Cardiac muscle cell (in vitro differentiated cells and primary cell): ENCODE measurements around the genes ALG5 and TRPC4.

DNA sequence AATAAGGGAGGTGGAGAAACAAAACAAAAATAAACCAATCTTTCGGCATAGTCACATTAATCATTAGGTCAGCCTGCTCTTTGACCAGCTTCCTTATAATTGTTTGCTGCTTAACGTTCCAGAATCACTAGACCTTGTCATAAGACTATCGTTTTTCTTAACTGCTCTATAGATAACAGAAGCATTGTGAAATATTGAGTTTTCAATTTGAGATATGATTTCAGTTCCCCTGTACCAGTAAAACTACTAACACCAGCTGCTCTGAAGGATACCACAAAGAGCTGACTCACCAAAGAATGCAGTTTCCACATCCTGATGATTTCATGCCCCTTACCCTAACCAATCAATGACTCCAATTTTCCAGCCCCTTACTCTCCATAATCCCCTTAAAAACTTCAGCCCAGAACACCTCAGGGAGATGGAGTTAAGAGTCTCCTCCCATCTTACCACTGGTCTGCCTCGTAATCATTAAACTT, 14.3 kb upstream of the CCNA1 start:
- RAMPAGE, long total RNA, result no peak
- RRBS, result no CpG with 5 or more reads among the region's 4 CpGs

GRCh38 chr13:36849802-36850459, 30.9 kb downstream of the RFXAP start:
- RAMPAGE, long total RNA, result no peak
- RRBS, result no CpG with 5 or more reads among the region's 5 CpGs

DNA sequence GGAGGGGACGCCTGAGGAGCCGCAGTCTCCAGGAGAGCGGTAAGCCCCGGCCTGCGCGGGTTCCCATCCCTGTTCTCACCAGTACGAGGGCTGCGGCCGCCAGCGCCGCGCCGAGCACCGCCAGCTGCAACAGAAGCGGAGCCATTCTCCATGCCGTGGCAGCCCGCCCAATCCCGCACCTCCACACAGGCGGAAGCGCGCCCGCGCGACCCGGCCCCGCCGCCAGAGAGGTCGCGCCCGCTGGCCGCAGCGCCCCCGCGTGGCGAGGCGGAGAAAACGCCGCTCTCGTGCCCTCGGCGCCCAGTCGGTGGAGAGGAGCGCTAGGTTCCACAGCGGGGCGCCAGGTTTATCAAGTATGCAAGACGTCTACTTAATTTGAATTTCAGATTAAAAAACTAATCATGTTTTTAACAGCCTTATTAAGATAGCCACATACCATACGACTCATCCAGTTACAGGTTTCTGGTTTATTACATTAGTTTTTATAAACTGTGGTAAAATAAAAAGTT, at the start of gene ALG5:
ALG5 (minus strand) TSS at position 185 of the 509 bp plus-strand sequence.
- RAMPAGE, long total RNA, result start-site peak on the minus strand centred at position 155 of the sequence, 66 bp wide, 1,075 and 664 reads in 2 replicates
- RRBS, result no CpG with 5 or more reads among the region's 47 CpGs

DNA sequence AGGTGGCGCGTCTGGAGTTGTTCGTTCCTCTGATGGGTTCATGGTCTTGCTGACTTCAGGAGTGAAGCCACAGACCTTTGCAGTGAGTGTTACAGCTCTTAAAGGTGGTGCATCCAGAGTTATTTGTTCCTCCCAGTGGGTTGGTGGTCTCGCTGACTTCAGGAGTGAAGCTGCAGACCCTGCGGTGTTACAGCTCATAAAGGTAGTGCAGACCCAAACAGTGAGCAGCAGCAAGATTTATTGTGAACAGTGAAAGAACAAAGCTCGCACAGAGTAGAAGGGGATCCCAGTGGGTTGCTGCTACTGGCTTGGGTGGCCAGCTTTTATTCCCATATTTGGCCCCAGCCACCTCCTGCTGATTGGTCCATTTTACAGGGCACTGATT, 126.6 kb downstream of the POSTN start:
- RAMPAGE, long total RNA, result no peak
- RRBS, result no CpG with 5 or more reads among the region's 6 CpGs

DNA sequence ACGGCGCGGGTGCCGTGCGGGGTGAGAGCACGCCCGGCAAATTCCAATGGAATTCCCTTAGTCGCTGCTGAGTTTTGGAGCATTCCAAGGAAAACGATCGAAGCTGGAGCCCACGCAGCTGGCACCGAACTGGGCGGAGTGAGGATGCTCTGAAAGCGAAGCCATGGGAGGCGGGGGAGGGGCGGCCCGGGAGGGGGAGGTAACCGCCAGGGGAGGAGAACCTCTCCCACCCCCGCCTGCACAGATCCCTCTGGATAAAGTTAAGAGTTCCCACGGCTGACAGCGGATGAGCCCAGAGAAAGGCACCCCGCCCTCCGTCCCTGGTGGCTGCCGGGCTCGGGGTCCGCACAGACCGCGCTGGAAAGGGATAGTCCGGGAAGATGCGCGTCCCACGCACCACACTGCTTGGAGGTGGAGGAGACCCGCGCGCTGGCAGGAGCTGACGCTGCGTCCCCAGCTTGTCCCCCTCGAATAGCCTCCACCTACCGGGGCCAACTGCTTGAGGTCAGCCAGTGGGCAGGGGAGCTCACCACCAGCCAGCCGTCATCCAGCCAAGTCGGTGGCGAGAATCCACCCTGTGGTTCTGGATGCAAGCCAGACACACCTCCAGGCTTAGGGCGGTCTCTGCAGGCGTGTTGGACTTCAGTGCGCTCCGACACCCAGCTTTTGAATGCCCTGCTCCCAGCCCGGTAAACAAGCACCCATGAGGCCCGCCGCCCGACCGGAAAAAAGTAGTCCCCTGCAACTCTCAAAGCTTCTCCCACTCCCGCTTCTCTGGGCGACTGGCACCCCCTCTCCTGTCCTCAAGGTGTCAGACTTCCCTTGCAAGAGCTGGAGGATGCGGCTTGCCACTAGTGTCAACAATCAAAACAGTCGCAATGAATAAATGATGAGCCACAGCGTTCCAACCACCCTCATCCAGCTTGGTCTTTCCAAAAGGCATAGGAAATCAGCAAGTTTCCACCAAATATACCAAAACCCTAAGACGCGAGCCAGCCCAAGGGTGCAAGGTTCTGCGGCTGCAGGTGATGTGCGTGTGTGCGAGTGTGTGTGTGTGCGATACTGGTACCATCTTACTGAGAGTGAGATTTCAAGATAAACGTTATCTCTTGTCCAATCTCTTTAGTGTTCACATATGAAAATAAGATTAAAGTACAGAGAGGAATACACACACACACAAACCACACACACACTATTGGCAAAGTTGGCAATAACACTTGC, at the start of gene TRPC4:
TRPC4 (minus strand) TSS at position 131 of the 1,221 bp plus-strand sequence.
- RAMPAGE, long total RNA, result no peak
- RRBS, result 0% methylated on average over 11 of the region's 63 CpGs

DNA sequence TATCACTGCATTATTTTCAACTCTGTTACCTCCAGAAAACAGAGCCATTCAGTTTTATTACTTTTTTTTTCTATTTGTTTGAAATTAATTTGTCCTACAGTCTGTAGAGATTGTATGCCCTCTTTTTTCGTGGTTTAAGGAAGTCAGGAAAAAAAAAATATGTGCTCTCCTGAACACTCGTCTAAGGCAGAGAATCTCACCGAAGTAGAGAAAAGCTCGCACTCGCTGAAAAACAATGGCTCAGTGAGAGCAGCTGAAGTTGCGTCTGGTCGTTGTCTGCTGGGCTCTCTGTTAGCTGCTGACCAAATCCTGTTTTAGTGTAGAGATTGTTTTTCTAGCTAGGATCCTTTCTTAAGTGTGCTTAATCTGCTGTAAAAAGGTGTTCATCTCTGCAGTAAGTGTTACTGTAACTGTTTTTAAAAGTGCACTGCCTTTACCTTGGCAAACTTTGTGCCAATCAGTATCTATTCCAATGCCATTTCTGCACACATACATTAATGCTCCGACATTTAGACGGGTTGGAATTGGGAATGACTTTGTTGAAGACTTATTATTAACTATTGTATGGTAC, 38.6 kb downstream of the STOML3 start:
- RAMPAGE, long total RNA, result no peak
- RRBS, result no CpG with 5 or more reads among the region's 9 CpGs

GRCh38 chr13:39034167-39034599, 3.7 kb downstream of the PROSER1 start:
- RAMPAGE, long total RNA, result no peak
- RRBS, result no CpG with 5 or more reads among the region's 1 CpG

DNA sequence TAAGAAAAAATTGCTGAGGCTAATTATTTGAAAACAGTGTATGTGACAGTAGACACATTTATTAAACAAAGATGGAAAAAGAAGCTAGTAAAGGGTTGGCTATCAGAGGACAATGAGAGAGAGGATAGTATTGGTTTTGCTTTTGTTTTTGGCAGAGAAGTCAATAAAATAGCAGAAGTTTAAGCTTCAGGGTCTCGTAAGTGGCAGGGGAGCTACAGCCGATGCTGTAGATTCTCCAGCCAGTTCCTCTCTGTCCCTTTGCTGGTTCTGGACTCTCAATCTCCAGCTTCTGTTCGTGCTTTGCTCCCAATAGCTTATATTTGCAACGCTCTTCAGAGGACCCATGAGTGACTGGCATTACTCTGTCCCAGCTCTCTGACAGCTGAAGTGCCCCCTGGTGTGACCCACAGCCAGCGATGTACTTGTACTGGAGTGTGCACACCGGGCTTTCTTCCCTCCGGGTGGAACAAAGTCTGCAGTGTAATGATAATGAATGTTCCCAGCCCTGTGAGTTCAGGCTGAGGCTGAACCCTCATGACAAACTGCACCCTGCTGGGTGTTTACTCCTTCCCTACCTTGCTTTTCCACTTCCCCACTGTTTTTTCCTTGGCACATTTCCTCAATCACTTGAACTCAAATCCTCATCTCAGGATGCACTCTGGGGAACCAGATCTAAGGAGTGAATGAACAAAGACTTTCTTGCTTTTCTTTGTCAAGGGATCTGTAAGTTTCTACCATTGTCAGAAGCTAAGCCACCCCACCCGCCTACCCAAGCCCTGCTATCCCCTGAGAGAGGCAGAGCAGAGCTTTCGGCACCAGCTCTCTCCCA, 254.8 kb downstream of the LHFPL6 start:
- RAMPAGE, long total RNA, result no peak
- RRBS, result no CpG with 5 or more reads among the region's 9 CpGs

- RAMPAGE, long total RNA, result no peak
- RRBS, result 8% methylated on average over 1 of the region's 9 CpGs
These were observed 207.5 kb downstream of the LHFPL6 start for GRCh38 chr13:39395310-39395984.

DNA sequence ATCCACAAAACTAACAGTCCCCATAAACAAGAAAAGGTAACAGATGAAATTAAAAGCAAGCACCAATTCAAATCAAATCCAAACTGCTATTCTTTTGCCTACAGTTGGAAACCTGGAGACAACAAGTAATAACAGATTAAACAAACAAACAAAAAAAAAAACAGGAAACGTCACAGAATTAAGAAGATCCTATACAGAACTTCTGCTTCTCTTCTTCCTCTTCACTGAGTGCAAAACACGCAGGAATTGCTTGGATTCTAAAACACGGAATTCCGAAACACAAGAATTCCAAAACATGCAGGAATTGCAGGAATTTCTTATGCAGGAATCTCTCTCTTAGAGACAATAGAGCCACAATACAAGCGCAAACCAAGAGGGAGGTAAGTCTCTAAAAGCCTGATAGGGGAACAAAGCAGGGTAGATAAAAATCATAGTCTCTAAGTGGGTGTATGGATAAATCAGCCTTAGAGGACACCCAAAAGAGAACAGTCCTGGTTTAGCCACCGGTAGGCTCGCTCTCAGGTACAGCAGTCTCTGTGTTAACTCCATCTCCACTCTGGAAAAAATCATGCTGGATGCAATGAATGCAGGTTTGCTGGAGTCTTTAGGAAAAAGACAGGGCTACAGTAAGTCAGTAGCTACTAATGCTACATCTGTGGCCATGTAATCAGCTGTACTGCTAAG, 112.9 kb downstream of the LHFPL6 start:
- RAMPAGE, long total RNA, result no peak
- RRBS, result no CpG with 5 or more reads among the region's 7 CpGs

DNA sequence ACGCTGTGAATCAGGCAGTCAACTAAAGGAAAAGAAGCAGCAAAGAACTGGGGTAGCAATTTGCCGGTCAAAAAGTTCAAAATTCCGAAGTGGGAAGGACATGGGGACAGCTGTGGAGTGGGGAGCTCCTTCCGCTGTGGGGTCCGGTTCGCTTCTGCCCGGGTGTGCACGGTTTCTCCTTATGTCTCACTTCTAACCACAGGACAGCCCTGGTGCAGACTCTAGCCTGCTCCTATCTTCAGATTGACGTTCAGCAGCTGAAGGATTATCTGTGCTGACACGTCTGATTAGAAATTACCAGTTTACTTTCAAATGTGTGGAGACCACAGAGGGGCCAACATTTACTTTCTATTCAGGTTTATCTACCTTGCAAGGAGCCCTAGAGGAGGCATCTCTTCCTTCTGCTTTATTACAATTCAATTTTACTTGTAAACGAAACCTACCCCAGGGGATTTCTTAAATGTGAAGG, 27.4 kb downstream of the LHFPL6 start:
- RAMPAGE, long total RNA, result no peak
- RRBS, result 21% methylated on average over 4 of the region's 11 CpGs

DNA sequence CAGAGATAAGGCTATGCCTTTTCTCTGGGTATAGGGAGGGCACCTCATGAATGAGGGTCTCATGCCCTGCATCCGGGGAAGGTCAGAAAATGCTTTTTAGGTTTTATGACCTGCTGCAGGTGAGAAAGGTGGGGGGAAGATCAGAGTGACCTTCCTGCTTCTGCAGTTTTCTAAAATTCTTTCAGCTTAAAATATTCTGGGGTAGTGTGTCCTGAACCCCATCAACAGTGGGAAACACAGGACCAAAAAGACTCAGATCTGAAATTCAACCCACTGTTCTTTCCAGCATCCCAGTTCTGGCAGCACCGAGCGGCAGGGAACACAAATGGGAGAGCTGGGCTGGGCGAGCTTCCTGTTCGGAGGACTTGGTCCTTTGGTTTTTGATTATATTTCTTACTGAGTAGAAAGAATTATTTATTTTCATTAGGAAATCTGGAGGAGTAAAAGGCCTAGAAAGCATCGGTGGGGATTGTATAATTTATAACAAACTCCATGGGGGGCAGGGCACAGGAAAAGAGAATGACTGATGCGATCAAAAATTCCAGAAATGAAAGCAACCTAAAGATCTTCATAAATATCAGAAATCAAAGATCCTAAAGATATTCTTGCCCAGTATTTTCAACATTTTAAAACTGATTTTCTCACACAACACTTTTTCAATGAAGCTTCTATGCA, 239.1 kb downstream of the COG6 start:
- RAMPAGE, long total RNA, result no peak
- RRBS, result no CpG with 5 or more reads among the region's 7 CpGs

- RAMPAGE, long total RNA, result no peak
- RRBS, result no CpG with 5 or more reads among the region's 7 CpGs
These were observed 460.6 kb downstream of the COG6 start for GRCh38 chr13:40115834-40116589.

DNA sequence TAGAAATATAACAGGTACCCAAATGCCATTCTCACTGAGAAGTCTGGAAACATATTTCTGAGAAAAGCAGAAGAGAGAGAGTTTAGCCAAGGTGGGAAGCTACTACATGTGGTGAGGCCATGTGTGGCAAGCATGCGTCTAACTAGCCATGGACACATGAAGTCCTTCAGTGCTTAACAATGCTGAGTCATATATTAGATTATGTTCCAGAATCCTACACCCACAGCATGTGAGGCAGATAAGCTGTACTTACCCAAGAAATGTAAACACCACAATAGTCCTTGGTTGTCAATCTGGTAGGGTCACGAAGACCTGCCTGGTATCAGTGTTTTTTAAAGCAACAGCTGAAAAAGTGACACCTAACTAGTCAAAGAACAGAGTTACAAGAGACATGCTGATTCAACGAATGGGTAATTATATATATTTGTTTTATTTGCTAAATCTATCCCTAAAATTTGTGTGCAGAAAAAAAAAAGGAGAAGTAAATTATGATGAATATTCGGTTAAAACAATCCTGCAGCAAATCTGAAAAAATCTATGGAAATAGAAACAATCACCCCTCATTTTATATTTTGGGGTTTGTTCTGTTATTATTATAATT, 484.9 kb downstream of the FOXO1 start:
- RAMPAGE, long total RNA, result no peak
- RRBS, result no CpG with 5 or more reads among the region's 4 CpGs

DNA sequence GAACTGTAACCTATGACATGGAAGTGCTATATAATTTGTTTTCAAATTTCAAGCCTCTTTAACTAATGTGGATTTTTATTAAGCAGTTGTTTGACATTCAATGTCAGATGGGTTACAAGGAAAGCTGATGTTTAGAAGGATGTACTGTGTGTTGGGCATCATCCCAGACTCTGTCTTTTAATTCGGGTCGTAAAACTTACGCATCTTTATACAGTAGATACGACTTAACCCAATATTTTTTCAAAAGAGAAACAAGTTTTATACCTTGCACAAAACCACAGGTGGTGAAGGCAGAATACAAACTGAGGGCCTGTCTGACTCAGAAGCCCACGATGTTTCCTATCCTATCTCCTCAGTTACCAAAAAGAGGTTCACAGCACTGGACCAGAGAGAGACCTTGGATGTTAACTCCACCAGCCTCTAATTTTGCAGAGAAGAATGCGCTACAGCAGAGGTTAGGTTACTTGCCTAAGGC, 477.1 kb downstream of the FOXO1 start:
- RAMPAGE, long total RNA, result no peak
- RRBS, result no CpG with 5 or more reads among the region's 6 CpGs

DNA sequence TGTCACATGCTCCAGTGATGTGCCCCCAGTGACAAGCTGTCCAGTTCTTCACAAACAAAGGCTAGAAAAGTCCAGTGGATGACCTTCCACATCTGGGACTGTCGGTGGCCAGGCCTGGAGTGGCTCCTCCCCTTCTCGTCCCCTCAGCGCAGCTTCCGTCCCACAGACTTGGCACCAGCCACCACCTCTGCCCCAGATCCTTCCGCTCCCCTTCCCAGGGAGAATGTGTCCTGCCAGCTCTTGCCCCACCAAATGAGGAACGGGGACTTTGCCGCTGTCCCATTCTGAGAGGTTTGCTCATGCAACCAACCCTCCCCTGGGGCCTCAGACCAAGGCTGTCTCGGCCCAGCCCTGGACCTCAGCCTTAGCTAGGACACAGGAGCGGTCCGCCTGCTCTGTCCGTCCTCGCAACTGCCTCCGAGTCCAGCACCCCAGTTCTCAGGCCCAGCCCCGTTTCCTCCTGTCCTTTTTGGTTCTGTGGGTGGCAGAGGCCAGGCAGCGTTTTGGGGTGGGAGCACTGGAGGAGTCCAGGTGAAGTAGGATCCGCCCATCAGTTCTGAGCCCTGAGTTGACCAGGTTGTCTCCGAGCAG, 284.5 kb downstream of the FOXO1 start:
- RAMPAGE, long total RNA, result no peak
- RRBS, result no CpG with 5 or more reads among the region's 17 CpGs

GRCh38 chr13:40612963-40614128, 53.1 kb downstream of the FOXO1 start:
- RAMPAGE, long total RNA, result no peak
- RRBS, result no CpG with 5 or more reads among the region's 10 CpGs

GRCh38 chr13:40734612-40735115, 36.3 kb downstream of the MRPS31 start:
- RAMPAGE, long total RNA, result no peak
- RRBS, result no CpG with 5 or more reads among the region's 16 CpGs

- RAMPAGE, long total RNA, result no peak
- RRBS, result no CpG with 5 or more reads among the region's 5 CpGs
These were observed 91.4 kb downstream of the SLC25A15 start for GRCh38 chr13:40880824-40881165.

DNA sequence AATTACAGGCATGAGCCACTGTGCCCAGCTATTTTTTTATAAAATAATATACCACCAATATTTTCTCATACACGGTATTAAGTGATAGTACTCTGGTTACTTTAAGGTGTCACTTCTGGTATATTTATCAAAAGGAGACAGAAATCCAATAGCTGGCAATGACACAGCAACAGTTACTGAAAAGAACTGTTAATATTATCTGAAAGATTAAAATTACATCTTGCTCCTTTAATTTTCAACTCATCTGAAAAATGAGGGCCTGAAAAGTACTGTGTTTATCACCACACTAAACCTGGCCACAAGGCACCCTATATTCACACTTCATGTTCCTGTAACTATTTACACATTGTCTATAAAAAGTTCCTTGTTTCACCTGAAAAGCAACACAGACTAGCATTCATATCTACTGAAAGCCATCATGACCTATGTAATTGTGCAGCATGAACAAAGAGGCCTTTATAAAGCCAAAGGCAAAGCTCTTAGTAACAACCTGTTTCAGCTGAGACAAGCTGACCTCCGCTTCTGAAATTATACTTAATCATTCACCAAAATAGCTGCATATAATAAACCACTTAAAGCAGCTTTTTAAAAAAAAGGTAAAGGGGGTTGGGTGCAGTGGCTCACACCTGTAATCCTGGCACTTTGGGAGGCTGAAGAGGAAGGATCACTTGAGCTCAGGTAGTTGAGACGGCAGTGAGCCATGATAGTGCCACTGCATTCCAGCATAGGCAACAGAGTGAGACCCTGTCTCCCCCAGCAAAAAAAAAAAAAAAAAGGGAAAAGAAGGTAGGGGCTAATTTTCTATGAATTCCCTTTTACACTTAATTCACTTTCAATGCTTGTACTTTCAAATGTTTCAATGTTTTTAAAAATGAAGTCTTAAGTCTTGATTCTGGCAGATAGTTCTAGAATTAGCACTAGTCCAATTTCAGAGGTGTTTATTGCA, 106.3 kb downstream of the SLC25A15 start:
- RAMPAGE, long total RNA, result no peak
- RRBS, result no CpG with 5 or more reads among the region's 3 CpGs